SUDHL5 (cell line): ENCODE measurements around the genes CCAR1 and SUPV3L1.

DNA sequence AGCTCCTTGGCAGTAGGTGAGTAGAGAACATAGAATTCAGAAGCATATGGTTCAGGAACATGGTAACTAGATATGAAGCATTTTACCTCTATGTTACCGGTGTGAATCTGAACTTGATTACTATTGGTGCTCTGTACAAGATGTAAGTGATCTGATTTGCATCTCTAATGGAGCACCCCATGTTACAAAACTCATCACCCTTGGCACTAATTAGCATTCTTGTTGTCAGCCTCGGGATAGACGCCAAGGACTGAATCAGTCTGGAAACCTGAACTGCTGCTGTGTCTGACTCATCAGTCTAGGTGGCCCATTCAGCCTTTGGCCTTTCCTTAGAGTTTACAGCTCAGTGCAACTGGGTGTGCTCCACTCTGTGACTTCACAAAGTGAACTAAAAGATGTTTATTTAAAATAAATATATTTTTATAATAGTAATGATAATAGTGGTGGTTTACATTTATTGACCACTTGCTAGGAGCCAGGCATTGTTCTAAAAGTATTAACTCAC is 12.2 kb upstream of the MYPN start:
- PRO-cap, result no peak

DNA sequence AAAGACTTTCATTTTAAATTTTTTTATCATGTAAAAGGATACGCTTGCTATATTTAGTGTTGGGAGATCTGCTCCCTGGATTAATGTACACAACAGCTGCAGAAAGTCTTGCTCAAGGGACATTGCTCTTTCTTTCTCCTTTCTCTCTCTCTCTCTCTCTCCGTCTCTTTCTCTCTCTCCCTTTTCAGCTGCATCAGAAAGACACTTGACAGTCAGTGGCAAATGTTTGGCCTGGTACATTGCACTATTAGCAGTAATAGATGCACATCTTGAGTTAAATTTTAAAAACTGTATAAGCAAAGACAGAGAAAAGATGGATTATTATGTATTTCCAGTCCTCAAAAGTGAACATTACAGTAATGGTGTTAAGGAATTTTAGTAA is 816 bp downstream of the MYPN start:
- PRO-cap, result no peak

GRCh38 chr10:68331269-68331993 is 433 bp upstream of the HNRNPH3 start:
- PRO-cap, result bidirectional peak, plus-strand start at chr10:68331366, minus-strand start at chr10:68331045; bidirectional peak, plus-strand start at chr10:68331451, minus-strand start at chr10:68331603; bidirectional peak, plus-strand start at chr10:68332096, minus-strand start at chr10:68331912

DNA sequence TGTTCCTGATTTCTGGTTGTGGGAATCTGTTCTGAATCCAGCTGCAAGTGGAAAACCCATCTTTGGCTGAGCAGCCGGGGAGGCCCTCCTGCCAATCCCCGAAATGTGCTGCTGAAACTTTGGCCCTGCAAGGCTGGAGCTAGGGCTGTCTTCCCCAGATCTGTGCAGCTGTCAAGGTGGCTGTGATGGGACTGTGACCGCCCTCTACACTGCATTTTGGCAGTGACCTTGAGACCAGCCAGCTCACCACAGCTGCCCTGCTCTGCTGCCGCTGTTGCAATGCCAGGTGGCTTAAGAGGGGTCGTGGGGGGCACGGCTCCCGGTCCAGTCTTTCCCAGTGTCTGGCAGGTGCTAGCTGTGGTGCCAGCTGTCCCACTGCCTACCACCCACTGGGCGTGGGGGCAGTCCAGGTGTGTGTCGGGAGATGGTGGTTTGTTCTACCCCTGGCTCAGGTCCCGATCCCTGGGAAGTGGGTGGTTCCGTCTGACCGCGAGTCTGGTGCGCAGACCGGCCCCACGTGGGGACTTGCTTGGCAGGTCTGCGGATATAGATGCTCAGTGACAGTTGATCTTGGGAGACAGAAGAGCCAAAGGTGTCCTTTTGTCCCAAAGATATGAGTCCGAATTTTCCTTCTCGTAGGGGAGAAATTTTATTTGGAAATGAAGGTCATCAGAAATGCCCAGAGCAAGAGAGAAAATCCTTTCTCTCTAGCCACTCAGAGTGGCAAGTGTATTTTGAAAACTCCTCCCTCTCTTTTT is 39.2 kb downstream of the TET1 start:
- PRO-cap, result no peak

- PRO-cap, result bidirectional peak, plus-strand start at chr10:68721300, minus-strand start at chr10:68720961
These were observed at the start of gene CCAR1 for GRCh38 chr10:68720806-68721381. CCAR1 (plus strand) TSS chr10:68721239.

GRCh38 chr10:68779851-68780589 is 47.3 kb upstream of the STOX1 start:
- PRO-cap, result no peak

- PRO-cap, result bidirectional peak, plus-strand start at chr10:69180234, minus-strand start at chr10:69179920; bidirectional peak, plus-strand start at chr10:69180559, minus-strand start at chr10:69180473
These were observed at the start of gene SUPV3L1 for GRCh38 chr10:69180102-69180786. SUPV3L1 (plus strand) TSS chr10:69180234.

DNA sequence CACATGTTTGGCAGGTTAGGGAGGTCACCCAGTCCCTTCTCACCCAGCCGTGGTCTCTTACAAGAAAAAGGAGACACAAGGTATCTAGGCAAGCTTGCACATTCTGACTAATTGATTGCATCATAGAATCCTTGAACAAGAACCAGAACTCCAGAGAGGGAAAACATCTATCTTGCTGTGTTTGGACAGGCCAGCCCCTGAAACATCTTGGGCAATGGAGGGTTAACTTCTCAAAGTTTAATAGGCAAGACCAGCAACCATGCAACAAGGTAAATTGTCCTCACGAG is 48.9 kb upstream of the HK1 start:
- PRO-cap, result no peak

DNA sequence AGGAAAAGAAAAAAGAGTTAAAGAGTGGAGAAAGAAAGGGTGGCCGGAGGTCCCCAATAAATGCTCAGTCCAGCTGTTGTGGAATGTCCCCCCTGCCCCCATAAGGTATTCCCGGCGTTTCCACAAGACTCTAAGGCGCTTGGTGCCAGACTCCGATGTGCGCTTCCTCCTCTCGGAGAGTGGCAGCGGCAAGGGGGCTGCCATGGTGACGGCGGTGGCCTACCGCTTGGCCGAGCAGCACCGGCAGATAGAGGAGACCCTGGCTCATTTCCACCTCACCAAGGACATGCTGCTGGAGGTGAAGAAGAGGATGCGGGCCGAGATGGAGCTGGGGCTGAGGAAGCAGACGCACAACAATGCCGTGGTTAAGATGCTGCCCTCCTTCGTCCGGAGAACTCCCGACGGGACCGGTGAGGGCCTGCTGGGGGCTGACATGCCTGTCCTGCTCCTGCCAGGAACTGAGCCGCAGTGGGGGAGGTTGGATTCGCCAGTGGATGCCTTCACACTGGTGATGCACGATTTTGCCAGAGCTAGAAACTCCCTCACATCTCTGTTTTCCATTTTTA is 34.3 kb downstream of the TACR2 start:
- PRO-cap, result no peak

GRCh38 chr10:69384745-69385148 is 32.0 kb downstream of the TACR2 start:
- PRO-cap, result no peak

DNA sequence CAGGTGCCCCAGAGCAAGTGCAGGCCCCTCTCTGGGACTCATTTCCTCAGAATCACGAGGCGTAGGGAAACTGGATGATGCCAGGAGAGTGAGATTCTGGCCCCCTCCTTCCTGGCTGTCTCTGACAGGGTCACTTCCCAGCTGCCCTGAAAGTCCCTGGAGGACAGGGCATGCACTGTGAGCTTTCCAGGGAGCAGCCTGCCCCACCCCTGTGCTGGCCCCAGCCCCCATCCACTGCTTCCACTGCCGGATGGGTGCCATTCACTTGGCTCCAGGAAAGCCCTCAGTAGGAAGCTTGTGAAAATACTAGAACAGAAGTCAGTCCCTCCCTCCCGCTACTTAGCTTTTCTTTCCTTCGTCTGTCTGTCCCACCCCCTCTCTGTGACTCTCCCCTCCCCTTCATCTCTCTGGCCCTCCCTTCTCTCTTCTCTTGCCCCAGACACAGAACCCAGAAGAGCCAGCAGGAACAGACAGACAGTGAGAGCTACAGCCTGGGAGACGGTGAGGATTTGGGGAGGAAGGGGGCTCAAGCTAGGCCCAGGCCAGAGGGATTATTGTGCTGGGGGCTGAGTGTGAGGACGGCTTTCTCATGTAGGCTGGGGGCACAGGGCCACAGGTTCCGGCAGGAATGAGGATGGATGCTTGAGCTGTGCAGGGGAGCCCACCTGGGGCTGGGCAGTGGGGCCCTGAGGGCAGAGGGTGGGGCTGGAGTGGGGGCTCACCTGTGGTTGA is 10.2 kb downstream of the TACR2 start:
- PRO-cap, result no peak

- PRO-cap, result bidirectional peak, plus-strand start at chr10:69409051, minus-strand start at chr10:69408694
These were observed 8.2 kb downstream of the TACR2 start for GRCh38 chr10:69408521-69408870.

GRCh38 chr10:69449492-69450199 is 1.6 kb upstream of the TSPAN15 start:
- PRO-cap, result no peak

DNA sequence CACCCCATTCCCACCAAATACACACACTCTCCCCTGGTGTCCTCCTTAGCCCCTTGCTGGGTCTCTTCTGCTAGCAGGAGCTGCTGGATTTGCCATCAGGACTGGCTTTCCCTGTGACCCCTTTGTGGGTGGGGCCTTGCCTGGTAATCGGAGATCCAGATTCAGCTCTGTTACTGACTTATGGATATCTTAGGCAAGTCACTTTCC is 1.5 kb downstream of the TSPAN15 start:
- PRO-cap, result no peak

DNA sequence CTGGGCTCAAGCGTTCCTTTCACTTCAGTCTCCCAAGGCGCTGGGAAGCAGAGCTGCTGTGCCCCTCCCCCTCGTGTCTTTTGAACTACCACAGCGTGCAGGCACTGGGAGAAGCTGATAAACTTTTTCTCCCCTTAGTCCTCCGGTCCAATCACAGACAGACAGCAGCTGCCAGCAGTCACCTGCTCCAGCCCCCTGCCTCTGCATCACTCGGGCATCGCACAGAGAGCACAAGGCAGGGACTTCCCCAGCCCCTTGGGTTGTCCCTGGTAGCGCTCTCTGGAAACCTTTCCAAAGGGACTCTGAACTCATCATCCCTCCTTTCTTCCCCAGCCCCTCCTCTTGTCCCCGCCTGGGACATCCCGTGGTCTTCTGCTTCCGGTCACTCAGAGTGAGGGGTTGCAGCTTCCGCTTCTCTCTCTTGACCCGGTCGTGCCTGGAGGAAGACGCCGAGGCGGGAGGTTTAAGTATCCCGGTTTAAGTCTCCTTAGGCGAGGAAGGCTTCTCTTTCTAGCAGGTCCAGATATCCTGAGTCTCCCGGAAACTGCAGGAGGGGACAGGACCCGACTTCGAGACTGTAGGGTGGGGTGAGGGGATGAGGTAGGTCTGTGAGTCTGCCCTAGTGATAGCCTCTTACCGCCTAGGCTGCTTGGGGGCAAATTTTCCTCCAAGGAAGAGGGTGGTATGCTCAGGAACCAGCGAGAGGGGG is 1.5 kb upstream of the NEUROG3 start:
- PRO-cap, result no peak

- PRO-cap, result no peak
These were observed 79.0 kb downstream of the FAM241B start for GRCh38 chr10:69709086-69709500.

DNA sequence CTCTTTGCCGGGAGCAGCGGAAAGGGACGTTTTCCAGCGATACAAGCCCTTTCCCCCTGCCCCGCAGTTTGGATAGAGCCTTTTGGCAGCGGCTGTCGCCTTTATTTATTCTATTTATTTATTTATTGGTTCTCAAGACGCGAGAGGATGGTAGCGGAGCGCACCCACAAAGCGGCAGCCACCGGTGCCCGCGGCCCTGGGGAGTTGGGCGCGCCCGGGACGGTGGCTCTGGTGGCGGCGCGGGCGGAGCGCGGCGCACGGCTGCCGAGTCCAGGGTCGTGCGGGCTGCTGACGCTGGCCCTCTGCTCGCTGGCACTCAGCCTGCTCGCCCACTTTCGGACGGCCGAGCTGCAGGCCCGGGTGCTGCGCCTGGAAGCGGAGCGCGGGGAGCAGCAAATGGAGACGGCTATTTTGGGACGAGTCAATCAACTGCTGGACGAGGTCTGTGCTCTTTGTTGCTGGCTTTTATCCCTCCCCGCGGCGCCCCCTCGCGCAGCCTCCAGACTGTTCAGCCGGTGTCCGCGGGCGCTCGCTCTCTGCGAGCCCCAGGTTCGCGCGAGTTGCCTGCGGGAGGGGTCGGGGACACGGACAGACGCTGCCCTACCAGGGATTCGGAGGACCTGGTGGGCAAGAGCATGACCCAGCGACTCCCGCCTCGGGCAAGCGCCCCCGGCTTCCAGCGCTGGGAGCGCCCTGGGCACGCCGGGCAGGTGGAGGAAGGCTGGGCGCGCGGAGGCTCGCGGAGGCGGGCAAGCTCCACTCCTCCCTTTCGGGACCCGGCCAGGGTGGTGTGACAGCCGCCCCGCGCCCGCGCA is 778 bp downstream of the COL13A1 start:
- PRO-cap, result no peak

- PRO-cap, result no peak
These were observed 44.3 kb downstream of the COL13A1 start for GRCh38 chr10:69845903-69846533.

- PRO-cap, result no peak
These were observed 99.9 kb downstream of the COL13A1 start for GRCh38 chr10:69901573-69902118.

DNA sequence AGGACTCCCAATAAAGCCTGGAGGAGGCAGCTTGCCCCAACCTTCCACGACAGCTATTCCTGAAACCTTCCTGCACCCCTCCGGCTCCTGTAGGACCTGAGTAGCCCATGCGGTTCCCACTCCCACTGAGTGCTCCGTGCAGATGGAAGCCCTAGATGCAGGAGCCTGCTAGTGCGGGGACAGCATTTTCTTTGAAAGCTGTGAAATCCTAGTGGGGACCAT is 110.0 kb downstream of the COL13A1 start:
- PRO-cap, result no peak